BE2C (cell line): ENCODE measurements around the genes BCAP29, LAMB4 and LRRN3.

DNA sequence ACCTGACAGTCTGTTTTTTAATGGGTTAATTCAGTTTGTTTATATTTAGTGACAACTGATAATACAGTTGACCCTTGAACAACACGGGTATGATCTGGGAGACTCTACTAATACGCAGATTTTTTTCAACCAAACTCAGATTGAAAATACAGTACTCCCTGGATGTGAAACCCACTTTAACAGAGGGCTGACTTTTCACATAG, 69.8 kb upstream of the SYPL1 start:
- RRBS = no CpG with 5 or more reads among the region's 2 CpGs

DNA sequence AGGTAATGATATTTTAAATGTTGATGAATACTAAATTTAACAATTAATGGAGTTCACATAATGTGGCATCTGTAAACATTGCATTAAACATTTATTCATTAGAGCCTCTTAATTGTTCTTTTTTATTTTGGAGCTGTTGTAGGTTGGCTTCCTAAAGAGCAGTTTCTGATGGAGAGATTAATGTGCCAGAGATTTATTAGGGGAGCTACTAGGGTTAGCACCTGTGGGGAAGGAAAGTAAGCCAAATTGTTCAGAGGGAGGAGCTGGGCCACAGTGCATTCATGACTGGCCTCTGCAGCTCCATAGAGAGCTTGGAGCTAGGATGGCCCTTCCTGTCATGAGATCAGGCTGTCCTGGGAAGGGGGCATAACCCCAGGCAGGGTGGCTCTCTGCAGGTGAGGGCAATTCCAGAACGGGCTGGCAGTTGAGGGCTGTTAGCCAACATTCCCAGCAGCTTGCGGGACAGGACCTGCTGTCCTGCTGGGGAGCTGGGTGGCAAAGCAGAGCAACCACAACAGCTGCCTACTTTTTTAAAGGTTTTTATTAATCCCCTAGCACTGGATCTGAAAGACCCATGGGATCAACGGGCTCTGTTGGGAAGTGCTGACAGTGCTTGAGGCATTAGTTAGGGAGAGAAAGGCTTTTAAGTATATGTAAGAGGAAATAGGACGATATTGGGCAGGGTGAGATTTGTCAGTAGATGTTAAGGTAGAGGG, 78.0 kb downstream of the NAMPT start:
- RRBS = no CpG with 5 or more reads among the region's 4 CpGs

GRCh38 chr7:106261685-106262728, 22.8 kb downstream of the NAMPT start:
- RRBS = no CpG with 5 or more reads among the region's 2 CpGs

- RRBS = no CpG with 5 or more reads among the region's 6 CpGs
These were observed 21.1 kb downstream of the NAMPT start for GRCh38 chr7:106263452-106264295.

GRCh38 chr7:106264680-106265870, 19.7 kb downstream of the NAMPT start:
- RRBS = no CpG with 5 or more reads among the region's 5 CpGs

DNA sequence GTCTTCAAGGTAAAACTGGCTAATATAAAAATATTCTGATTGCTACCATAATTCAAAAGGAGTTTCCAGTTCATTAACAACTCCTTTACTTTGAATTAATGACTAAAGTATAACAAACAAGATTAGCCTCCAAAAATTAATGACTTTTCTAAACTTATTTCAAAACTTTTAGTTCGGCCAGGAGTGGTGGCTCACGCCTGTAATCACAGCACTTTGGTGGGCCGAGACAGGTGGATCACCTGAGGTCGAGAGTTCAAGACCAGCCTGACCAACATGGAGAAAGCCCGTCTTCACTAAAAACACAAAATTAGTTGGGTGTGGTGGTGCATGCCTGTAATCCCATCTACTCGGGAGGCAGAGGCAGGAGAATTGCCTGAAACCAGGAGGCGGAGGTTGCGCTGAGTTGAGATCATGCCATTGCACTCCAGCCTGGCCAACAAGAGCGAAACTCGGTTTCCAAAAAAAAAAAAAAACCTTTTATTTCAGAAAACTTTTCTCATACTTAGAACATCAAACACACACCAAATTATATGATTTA, 8.3 kb downstream of the NAMPT start:
- RRBS = no CpG with 5 or more reads among the region's 10 CpGs

GRCh38 chr7:106277360-106277784, 7.4 kb downstream of the NAMPT start:
- RRBS = no CpG with 5 or more reads among the region's 4 CpGs

DNA sequence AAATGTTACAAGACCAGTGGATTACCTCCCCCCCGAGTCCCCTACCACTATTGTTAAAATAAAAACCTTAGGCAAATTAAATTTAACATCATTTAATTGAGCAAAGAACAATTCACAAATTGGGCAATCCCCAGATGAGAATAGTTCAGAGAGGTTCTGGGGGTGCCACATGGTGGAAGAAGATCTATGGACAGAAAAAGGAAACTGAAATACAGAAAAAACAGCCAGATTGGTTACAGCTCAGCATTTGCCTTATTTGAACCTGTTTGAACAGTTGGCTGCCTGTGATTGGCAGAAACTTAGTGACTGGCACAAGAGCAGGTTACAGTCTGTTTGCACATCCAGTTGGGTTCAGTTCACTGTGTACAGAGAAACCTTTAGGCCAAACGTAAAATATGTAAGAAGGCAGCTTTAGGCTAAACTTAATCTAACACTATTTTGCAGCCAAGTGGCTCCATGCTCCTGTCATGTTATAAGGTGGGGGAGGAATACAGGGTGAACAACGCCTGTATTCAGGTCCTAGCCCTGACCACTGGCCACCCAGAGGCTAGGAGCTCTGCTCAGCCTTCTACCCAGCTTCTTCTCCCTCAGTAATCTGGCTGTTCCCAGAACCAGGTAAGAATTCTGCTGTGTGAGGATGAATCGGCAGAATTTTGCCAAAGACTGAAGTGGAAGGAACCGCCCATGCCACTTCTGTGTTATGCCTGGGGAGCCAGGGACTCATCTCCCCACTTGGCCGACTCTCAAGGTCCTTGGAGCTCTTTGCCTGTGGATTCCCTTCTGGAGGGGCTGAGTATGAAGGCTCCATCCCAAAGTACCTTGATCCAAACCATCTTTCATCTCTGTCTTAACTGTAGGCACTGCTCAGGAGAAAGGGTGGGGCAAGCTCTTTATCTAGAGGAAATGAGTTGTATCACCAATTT, 164.2 kb upstream of the NAMPT start:
- RRBS = no CpG with 5 or more reads among the region's 6 CpGs

DNA sequence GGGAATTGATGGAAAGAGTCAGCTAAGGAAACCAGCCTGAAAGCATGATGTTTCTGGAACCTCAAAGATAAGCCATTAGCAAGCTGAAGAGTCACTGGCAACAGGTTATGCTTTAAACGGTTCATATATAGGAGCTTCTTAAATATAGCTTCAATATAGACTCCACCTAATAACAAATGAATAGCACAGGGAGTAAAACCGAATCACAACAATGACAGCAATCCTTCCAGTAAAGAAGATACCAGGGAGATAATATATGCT, 20.4 kb downstream of the CCDC71L start:
- RRBS = no CpG with 5 or more reads among the region's 2 CpGs

DNA sequence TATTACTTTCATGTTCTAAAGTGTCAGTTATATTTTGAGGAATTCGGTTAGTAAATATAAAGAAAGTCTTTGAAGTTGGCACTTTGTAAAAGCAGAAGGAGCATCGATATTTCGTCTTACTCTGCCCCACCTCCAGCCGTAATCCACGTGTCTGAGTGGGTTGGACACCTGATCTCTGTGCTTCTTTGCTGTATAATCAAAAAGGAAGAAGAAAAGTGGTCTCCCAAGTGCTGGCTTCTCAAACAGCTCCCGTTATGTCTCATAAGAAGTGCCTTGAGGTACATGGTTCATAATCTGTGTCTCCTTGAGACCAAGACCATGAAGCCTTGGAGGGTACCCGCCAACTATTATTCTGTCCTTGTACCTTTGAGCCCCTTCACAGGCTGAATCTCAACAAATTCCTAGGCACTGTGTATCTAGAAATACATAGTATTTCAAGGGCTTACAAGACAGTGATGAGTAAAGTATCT, 19.8 kb downstream of the PRKAR2B start:
- RRBS = no CpG with 5 or more reads among the region's 7 CpGs

DNA sequence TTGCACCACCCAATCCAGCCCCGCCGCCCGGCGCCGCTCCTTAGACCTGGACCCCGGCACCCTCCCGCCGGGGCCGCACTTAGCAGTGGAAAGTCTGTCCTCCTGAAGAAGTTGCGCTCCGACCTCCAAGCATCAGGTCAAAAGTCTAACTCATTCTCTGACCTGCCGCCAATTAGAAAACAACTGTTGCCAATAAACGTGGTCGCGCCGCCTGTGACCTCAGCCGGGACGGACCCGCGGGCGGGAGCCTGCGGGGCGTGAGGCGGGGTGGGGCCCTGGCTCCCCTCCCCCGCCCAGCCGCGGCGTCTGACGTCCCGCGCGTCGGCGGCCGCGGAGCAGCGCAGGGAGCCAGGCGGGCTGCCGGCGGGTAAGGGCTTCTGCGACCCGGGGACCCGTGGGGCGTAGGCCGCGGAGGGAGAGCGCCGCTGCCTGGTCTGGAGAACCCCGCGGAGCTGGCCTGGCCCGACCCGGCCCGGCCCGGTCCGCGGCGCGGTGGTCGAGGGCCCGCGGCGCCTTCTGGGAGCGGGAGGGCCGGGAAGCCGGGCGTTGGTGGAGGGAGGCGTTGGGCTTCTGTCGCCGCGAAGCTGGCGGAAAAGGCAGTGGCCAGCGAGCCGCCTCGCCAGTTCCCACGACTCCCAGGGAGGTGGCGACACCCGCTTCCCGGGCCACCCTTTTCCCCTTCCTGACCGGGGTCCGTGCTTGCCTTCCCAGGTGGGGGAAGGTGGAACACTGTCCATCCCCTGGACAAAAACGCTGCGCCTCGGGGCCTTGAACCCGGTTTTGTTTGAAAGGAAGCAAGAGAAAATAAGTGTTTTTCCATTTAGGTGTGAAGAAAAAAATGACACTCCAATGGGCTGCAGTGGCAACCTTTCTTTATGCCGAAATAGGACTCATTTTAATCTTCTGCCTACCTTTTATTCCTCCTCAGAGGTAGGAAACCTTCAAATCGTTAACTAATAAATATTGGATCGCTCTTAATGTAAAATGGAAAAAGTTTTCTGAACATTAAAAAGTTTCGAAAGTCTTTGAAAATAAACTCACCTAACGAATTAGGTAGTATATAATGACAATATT, at the start of gene BCAP29:
Gene BCAP29, plus strand, starts transcription at position 312 of the 1,074 bp plus-strand sequence.
- RRBS = 1% methylated on average over 33 of the region's 89 CpGs

DNA sequence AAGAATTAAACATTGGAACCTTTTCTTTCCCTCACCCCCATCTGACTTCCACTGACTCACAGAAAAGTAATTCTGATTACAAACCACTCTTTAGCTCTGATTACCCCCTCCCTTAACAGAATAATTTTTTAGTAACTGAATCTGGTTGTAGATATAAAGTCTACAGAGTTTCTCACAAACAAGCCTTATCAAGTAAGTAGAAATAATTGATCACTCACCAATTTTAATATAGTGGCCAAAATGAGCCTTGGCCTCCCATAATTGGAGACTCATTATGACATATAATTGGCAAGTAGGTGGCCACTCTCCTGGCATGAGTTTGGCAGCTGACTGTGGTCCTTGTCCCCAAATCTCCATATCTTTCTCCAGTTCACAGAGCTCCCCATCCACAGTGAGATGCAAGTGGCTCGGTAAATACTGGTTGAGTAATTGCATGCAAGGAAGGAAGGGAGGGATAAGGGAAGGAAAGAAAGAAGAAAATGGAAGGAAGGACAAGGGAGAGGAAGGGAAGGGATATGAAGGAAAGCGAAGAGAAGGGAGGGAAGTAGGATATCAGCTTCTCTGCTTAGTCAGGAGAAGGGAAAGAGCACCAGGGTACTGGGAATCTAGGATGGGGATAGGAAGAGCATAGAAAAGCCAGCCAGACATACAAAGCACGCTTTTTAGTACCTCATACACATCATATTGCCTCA, 32.2 kb downstream of the SLC26A4 start:
- RRBS = no CpG with 5 or more reads among the region's 3 CpGs

DNA sequence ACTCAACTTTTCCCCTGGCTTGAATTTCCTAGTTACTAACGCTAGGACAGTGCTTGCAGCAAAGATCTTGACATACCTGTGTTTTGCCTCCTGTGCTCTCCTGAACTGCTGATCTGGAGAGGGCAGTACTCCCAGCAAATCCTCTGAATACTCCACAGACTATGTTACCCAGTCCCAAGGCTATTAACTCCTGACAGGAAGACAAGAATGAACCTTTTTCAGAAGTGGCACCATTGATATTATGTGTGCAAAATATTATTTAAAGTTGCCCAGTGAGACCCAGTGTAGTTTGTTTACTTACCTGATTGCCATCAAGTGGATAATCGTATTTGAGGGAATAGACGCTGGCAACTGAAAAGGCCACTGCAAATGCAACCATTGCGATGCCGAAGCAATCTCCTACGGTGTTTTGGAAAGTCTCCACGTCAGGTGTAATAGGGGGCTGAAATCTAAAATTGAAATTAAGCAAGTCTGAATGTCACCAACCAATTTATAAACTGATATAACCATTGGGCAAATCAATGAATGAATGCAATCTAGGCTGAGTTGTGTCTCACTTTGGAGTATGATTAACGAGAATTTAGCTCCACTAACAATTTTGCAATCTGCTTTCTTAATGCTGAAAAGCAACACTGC, 20.0 kb downstream of the SLC26A3 start:
- RRBS = no CpG with 5 or more reads among the region's 8 CpGs

GRCh38 chr7:107947482-107947924, 55.5 kb downstream of the LAMB1 start:
- RRBS = no CpG with 5 or more reads among the region's 2 CpGs

- RRBS = no CpG with 5 or more reads among the region's 4 CpGs
These were observed 36.3 kb downstream of the LAMB1 start for GRCh38 chr7:107966634-107967066.

DNA sequence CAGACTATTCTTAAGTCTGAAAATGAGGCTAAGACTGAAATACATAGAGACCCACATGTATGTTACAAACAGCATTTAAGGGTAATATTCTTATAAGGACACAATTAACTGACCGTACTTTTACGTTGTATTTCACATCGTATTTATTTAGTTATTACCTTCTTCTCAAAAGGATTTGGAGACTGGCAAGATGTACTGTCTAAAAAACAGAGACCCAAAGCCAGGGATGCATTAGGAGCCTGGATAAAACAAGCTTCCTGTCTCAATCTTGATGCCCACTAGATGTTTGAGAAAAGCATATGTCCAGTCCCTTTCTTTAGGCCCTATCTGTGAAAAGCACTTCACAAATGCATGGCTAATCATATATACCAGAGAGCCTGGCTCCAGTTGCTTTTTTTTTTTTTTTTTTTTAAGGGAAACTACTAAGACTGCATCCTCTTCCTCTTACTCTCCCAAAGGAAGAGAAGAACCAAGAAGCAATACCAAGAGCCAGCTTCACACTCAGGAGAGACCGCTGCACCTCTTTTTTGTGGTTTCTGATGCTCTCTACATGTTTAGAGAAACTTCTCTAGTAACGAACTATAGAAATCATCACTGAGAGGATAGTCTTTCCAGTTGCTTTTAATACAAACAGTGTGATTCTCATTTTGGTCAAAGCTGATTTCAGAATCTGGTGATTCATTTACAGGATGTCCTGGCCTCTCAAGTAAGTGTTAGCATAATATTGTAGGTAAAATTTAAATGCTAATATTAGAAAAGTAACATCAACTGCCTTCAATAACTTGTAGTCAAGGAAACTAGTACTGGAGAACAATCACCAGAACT, 3.4 kb downstream of the LAMB1 start:
- RRBS = no CpG with 5 or more reads among the region's 5 CpGs

DNA sequence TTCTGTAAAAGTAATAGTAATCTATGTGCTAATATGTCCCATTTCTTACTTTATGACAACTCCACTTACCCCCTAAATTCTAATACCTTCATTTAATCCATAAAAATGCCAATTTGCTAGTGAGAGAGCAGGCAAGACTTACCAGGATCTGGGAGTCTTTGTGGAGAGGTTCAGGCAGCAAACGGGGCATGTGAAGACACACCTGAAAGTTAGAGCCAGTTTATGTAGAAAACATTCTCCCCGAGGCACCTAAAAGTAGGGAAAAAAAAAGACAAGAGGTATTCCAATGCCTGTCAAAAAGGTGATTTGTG, at the start of gene LAMB4:
Gene LAMB4, minus strand, starts transcription at position 198 of the 311 bp plus-strand sequence.
- RRBS = no CpG with 5 or more reads among the region's 2 CpGs

GRCh38 chr7:108292929-108293900, 163.0 kb downstream of the NRCAM start:
- RRBS = no CpG with 5 or more reads among the region's 11 CpGs

- RRBS = no CpG with 5 or more reads among the region's 4 CpGs
These were observed 23.8 kb upstream of the LRRN3 start for GRCh38 chr7:111067153-111067564.

DNA sequence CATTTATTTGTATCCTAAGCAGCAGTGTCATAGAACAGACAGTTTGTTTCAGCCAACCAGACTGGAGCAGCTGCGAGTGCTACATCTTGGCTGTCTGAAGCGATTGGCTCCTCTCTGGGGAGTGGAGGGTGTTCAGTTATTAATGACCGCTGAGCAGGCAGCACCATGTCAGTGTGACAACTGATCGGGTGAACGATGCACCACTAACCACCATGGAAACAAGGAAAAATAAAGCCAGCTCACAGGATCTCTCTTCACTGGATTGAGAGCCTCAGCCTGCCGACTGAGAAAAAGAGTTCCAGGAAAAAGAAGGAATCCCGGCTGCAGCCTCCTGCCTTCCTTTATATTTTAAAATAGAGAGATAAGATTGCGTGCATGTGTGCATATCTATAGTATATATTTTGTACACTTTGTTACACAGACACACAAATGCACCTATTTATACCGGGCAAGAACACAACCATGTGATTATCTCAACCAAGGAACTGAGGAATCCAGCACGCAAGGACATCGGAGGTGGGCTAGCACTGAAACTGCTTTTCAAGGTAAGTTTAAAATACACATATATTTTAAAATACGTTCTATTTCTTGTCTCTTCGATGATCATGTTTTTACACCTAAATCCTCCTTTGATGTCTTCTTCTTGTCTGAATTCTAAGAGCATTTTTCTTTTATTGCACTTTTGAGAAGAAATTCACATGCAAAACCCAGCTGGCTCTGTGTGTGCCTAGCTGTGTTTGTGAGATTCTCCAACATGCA, at the start of gene LRRN3:
Gene LRRN3, plus strand, starts transcription at position 168 of the 759 bp plus-strand sequence.
- RRBS = under 1% methylated on average over 2 of the region's 13 CpGs